ENCODE results near the gene RTKN.

DNA sequence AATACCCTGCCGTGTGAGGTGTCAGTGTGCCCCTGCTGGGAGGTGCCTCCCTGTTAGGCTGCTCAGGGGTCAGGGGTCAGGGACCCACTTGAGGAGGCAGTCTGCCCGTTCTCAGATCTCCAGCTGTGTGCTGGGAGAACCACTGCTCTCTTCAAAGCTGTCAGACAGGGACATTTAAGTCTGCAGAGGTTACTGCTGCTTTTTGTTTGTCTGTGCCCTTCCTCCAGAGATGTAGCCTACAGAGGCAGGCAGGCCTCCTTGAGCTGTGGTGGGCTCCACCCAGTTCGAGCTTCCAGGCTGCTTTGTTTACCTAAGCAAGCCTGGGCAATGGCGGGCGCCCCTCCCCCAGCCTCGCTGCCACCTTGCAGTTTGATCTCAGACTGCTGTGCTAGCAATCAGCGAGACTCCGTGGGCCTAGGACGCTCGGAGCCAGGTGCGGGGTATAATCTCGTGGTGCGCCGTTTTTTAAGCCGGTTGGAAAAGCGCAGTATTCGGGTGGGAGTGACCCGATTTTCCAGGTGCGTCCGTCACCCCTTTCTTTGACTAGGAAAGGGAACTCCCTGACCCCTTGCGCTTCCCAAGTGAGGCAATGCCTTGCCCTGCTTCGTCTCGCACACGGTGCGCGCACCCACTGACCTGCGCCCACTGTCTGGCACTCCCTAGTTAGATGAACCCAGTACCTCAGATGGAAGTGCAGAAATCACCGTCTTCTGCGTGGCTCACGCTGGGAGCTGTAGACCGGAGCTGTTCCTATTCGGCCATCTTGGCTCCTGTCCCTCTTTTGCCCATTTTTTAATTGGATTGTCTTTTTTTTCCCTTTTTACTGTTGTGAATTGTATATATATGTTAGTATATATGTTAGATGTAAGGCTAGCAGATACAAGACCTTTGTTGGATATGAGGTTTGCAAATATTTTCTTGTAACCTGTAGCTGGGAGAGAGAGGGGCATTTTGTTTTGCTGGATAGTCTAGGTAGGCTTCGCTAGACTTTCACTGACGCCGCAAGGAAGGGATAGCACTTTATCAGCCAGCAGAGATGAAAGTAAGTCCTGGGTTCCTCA lies 100.0 kb downstream of the ALMS1 start:
- PRO-cap: no peak

DNA sequence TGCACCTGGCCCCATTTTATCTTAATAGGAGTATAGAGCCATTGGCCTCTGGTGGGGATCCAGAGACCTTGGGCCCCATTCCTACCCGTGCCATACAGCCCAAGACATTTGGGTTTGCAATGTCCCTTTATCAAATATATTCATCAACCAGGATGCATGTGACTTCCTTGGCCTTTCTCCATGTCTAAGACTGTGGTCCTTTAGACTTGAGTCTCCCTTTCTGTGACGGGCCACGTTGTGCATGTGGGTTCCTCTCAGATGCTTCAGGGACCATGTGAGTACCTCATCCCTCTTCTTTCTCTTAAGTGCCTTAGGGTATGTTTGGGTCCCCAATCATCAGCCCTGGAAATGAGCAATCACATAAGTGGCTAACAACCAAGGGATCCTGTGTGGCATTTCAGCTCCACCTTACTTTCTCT lies 4.2 kb upstream of the TPRKB start:
- PRO-cap: no peak

- PRO-cap: no peak
These were observed 2.1 kb upstream of the ACTG2 start for GRCh38 chr2:73890709-73891089.

GRCh38 chr2:73916569-73917019 lies 10.1 kb upstream of the DGUOK start:
- PRO-cap: no peak

DNA sequence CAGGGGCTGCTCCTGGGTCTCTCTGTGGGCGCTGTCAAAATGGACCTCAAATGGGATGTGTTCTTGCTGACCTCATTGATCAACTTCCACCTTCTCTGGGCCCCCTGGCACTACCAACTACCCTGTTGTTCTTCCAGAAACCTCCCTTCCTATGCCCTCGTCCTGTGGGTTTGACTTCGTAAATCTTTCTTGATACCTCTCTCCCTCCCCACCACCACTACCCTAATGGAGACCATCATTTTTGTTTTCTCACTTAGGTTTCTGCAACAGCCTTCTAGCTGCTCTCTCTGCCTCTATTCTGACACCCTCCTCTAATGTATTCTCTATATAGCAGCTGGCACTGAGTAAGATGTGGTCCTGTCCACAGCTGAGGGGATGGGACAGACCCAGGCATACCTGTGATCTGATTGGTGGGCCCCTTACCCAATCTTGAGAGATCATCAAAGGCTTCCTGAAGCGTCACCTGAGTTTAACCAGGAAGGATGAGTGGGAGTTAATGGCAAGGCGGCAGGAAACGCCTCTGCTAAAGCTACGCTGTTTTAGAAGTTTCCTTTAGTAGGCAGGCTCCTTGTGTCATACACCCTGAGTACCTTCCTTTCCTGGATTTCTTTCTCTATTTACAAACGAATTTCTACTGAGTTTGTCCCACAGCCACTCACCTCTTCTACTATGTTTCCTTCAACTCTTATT lies 5.8 kb upstream of the TET3 start:
- PRO-cap: no peak

- PRO-cap: no peak
These were observed 19.2 kb downstream of the TET3 start for GRCh38 chr2:74003906-74004391.

DNA sequence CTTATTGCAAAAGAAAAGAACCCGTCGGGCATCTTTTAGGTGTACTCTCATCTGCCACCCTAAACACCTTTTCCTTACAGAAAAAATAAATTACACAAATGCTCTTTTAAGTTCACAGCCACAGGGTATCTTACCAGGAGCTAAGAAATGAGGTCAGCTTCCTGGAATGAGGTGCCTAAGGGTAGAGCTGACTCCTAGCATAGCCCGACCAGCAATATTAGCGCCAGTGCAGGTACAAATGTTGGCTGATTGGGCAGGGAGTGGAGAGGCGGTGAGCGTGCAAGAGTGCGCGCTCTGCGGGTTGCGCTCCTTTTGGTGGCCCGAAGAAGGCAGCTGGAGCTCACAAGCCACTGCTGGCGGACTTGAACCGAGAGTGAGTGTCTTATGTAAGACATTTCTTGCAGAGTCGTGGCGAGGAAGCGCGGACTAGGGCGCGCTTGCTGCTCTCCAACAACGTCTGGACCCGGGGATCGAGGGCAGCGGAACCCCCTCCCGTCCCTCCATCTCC lies 17.5 kb downstream of the BOLA3 start:
- PRO-cap: no peak

DNA sequence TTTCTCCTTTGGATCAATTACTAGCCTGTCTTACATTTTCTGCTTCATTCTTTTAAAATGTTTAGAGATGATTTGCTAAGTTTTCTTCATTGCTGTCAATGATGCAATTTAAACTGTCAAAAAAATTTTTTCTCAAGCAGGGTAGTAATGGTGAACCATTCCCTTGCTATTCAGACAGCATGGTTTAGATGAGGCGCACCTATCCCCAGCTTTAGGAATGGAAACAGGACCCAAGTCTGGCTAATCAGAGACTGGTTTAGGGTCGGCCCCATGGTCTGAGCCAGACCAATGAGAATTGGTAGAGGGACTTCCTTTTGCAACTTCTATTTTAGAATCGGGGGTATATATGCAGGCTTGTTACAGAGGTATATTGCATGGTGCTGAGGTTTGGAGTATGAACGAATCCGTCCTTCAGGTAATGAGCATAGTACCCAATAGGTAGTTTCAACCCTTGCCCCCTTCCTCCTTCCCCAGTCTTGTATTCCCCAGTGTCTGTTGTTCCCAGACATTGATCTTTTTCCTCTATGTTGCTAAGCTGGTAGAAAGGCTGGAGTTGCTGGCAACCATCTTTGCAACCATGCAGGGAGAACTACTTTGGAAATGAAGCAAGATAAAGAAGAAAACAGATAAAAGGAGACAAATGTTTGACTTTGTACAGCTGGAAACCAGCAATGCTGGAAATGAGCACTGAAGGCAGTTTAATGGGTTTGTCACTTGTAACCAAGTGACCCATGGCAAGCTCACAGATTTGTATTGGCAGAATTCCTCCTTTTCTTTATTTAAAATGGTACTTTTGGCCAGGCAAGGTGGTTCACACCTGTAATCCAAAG lies 1.6 kb upstream of the BOLA3 start:
- PRO-cap: no peak

DNA sequence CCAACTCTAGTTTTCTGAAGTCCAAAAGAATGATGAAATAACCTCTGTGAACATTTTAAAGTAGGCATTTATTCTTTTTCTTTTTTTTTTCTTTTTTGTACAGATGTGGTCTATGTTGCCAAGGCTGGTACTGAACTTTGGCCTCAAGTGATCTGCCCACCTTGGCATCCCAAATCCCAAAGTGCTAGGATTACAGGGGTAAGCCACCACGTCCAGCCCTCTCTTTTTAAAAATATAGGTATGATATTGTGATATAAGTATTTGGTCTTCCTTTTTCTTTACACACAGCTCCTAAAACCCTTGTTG lies 9.0 kb upstream of the BOLA3 start:
- PRO-cap: no peak

GRCh38 chr2:74181562-74182291 lies 3.0 kb upstream of the MOB1A start:
- PRO-cap: no peak

DNA sequence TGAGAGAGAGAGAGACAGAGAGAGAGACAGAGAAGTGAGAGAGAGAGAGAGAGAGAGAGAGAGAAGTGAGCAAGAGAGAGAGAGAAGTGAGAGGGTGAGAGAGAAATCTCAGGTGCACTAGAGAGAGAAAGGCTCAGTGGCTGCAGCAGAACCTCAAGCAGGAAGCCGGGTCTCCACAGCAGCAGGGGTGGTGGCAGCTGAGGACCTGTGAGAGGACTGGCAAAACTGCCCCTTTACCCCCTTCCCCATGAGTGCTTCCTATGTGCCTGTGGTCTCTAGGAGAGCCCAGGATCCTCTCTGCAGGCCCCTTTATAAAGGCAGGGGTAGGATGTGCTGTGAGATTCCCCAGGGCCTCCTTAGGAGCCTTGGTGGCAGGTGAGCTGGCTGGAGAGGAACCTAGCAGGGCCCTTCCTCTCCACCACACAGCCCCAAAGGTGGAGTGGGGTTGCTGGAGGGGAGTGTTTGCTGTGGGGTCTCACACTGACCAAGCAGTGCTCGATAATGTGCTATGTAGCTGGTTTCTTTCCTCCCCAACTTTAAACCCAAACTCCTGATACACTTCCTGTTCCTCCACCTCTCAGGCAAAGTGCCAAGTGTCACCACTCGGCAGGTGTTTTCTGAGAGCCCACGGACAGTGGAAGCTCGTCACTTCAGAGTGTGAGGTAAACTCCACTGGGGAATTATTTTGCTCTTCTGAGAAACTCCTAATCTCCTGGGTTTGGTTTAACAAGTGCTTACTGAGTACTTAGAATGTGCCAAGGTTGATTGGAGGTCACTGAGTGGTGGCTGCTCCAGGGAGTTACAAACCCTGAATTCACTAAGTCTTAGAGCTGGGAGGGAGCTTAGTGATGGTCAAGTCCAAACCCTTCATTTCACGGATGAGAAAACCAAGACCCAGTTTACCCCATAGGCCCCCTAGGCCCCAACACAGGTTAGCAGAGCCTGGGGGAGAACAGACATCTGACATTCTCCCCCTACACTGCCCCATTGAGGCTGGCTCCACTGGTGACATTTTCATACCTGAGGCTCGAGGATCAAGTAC lies 52.3 kb downstream of the SLC4A5 start:
- PRO-cap: no peak

GRCh38 chr2:74429450-74430582 lies 8.3 kb downstream of the WDR54 start:
- PRO-cap: no peak

GRCh38 chr2:74439557-74440210 lies 2.1 kb downstream of the RTKN start:
- PRO-cap: no peak

DNA sequence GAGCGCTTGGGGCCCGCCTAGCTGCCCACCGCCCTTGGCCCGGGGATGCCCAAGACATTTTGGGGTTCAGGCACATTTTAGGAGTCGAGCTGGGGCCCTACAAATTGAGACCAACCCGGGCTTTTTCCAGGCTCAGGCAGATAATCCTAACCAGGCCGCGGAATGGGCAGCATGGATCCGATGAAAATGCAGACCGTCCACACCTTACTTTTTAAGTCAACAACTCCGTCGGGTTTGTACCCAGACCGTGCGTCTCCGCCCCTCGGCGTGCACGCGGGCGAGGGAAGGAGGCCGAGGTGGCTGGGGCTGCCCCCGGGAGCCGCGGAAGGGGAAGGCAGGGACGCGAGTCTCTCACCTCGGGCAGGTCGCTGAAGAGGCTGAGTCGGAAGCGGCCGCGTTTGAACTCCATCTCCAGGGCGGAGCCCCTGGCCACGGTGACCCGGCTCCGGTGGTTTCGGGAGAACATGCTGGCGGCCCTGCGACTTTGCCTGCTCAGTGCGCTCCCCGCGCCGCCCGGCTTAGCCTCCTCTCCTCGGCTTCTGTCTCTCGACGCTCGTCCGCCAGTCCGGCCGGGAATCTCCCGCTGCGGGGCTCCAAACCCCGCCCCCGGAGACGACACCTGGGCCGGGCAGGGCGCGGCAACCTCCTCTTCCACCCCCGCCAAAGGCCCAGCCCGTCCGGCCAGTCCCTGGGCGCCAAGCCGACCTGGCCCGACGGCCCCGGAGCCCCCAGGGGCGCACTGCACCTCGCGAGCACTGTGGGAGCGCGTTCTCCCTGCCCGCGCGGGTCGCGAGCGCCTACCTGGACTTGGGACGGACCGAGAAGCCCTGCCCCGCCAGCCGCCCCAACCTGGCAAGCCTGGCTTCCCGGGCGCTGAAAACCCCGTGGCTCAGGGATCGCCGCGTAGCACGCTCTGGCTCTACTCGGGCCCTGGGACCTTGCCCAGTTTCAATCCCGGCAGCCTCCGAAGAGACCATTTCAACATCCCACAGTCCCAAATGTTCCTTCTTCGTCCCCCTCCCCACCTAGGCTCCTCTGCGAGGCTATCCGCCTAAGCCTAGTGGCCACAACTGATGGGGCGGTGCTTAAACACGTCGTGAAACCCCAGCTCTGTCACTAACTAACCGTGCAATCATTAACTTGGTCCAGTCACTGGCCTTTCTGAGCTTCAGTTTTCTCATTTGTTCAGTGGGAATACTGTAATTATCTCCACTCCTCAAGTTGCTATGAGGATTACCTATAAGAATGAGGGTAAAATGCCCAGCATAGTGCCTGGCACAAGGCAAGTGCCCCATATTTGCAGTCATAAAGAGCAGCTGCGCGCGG lies at the start of gene RTKN:
TSS of gene RTKN (minus strand) at position 587 of the 1,326 bp plus-strand sequence.
- PRO-cap: no peak

- PRO-cap: no peak
These were observed 2.0 kb upstream of the LBX2 start for GRCh38 chr2:74501246-74502024.

DNA sequence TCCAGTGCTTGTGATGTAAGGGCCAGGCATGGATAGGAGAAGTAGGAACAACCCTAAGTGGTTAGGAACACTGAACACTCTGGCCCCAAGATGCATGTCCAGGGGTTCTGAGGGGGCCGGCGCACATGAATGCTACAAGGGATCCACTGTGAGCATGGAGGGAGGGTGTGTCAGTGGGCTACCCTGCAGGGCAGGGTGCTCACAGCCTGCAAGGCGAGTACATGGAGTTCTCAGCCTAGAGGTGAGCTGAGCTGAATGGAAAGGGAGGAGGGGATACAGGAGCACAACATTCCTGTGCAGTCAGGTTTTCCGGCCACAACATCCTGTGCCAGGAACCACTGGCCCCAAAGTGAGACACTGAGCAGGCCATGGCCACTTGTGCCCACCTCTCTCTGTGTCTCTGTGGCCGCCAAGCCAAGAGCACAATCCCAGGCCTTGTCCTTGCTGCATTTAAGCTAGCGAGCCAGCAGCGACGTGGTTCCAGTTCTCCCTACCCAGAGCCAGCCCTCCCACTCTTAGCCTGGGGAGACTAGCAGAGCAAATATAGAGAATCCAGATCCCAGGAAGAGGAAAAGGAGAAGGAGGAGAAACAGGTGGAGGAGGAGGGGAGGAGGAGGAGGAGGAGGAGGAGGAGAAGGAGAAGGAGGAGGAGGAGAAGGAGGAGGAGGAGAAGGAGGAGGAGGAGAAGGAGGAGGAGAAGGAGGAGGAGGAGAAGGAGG lies 6.1 kb downstream of the DOK1 start:
- PRO-cap: no peak

GRCh38 chr2:74691852-74692444 lies 37.9 kb downstream of the SEMA4F start:
- PRO-cap: no peak

DNA sequence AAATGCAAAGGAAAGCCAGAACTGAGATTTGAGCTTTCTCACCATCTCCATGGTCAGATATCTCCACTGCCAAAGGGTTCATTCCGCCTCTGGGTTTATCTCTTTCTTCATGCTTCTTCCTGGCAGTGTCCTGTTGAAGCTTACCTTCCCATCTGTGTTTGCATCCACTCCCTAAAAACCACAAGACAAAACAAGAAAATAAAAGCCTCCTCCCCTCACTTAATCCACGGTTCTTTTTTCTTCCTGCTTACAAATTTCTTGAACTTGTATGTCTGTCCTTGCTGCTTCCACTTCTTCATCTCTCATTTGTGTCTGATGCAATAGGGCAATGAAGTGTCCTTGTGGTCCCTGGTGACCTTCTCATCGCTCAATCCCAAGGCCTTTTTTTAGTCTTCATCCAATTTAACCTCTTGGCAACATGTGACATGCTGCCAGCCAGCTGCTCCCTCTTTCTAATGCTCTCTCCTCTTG lies 87.5 kb downstream of the SEMA4F start:
- PRO-cap: no peak

- PRO-cap: no peak
These were observed 17.4 kb upstream of the HK2 start for GRCh38 chr2:74816455-74816917.

- PRO-cap: no peak
These were observed 4.1 kb downstream of the HK2 start for GRCh38 chr2:74838003-74838506.